Ileum (tissue), 1 donor: ENCODE data around the gene SOAT2.

- PRO-cap, result no peak
These were observed 5.8 kb upstream of the TNS2 start for GRCh38 chr12:53043824-53044725.

GRCh38 chr12:53053444-53053954 is 3.6 kb downstream of the TNS2 start:
- PRO-cap, result no peak

GRCh38 chr12:53055522-53056086 is 5.7 kb downstream of the TNS2 start:
- PRO-cap, result no peak

DNA sequence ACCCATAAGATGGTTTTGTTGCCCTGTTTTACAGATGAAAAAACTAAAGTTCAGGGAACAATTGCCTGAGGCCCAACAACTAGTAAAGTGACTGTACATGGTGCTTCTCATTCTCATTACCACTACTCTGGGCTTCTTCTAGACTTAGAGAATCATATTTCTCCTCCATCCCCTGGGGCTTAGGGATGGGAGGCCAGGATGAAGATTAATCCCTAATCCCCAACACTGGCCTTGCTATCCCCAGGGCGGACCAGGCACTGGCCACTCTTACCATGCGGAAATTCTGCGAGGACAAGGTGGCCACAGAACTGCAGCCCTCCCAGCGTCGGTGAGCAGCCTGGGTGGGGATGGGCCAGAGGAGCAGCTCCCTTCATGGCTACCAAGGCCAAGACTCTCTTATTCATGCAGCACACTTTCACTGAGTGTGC is 6.9 kb downstream of the TNS2 start:
- PRO-cap, result no peak

DNA sequence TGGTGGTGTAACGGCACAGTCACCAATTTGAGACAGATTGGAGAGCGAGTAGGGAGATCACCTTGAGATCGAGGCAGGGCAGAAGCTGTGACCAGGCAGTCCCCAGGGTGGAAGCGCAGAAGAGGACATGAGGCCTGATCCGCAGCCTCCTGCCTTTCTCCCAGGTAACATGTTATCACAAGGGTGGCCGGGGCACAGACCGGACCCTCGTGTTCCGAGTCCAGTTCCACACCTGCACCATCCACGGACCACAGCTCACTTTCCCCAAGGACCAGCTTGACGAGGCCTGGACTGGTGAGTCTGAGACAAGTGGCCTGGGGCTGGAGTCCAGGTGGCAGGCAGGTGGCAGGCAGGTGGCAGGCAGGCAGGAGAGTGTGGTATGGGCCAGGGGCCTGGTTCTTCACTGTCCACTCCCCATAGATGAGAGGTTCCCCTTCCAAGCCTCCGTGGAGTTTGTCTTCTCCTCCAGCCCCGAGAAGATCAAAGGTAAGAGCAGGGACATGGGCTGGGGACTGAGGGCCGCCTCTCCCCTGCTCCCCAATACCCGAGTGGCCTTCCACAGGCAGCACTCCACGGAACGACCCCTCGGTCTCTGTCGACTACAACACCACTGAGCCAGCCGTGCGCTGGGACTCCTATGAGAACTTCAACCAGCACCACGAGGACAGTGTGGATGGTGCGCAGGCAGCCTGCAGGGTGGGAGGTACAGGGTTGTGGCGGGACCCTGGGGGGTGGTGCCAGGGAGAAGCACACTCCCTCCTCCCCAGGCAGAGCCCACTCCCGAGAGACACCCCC is 8.5 kb downstream of the TNS2 start:
- PRO-cap, result no peak

- PRO-cap, result no peak
These were observed 14.1 kb downstream of the TNS2 start for GRCh38 chr12:53063628-53064759.

DNA sequence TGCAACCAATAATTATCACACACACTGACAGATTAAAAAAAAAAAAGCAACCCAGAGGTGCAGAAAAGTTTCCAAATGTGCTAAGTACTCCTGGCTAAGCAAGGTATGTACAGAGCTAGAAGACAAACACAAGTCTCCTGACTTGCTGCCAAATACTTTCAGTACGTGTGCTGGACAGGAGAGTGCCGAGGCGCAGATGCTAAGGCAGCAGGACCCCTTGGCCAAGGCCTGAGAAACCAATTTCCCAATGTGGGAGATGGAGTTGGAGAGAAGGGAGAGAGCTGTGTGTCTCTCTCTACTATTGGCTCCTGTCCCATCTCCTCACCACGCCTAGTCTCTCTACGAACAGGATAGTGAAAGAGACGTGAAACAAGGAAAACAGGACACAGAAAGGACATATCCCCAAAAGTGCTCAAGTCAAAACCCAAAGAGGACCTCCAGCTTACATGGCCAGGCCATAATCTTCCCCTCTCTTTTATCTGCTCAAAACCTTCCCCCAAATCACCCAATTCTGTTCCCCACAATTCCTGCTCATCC is 5.3 kb downstream of the SPRYD3 start:
- PRO-cap, result no peak

DNA sequence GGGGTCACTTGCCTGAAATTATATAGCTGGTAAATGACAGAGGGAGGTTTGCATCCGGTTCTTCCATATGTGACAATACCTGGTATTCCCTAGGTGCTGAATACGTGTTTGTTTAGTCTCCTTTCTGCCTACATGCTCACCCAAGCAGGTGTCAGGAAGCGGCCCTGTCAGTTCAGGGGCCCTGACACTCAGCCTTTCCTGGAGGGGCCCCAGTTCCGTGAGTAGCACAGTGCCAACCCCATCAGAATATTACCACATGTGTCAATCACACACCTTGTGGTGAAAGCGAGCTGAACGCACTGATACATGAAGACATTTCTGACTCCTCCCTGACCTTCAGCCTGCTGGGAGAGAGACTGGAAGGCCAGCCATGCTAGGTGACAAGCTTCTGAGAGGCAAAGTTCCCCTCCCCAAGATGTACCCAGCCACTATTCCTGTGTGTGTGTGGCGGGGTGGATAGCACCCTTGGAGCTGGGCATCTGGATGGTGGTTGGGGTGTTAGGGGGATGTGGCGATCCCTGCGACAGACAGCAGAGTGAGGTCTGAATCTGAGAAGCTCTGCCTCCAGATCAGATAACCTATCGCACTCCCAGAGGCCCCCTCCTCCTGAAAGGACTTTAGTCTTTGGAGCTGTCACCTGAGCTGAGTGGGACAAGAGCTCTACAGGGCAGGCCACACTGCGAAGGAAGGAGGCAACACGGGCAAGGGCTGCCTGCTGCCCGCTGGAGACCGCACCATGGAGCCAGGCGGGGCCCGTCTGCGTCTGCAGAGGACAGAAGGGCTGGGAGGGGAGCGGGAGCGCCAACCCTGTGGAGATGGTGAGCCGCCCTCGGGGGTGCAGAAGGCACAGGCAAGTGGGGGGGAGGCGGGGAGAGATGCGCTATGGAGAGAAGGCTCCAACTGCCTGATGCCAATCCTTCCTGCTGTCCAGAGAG is at the start of gene SOAT2:
TSS of gene SOAT2 (plus strand) at position 645 of the 935 bp plus-strand sequence.
- PRO-cap, result bidirectional peak, plus-strand start at position 349 of the sequence, minus-strand start at position 281 of the sequence; bidirectional peak, plus-strand start at position 677 of the sequence, minus-strand start at position 560 of the sequence

GRCh38 chr12:53191505-53192136 is 10.9 kb upstream of the CSAD start:
- PRO-cap, result no peak

DNA sequence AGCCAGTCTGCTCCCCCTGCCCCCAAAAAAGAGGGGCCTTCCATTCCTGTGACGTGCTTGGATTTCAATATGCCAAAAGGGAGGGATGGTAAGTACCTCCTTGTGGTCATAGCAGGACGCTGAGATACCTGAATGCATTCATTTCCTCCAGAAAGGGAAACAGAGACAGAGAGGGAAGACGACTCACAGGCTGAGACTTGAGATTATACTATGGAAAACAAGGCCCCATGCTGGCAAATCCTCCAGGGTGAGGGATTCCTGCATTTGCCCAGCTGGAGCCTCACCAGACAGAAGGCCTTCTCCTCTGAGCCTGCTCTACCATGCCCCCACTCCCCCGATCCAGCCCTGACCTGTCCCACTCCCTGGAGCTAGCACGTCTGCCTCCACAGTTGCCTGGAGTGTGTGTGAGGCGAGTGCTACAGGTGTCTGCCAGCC is 3.9 kb upstream of the RARG start:
- PRO-cap, result no peak

DNA sequence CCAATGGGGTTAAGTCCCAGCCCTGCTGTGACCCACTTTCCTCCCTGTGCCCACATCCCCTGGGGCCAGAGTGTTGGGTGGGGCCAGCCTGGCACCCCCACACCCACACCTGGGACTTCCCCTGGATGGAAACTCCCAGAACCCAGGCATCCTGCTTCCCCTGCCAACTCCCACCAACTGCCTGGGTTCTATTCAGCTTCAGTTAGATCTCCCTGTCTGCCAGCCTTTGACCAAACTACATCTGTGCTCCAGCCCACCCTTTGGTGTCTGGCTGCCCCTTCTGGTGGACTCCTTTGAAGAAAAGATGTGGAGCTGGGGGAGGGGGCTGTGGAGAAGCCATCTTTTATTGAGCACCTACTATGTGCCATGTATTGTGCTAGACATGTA is 4.6 kb upstream of the RARG start:
- PRO-cap, result no peak

GRCh38 chr12:53267575-53267954 is 534 bp upstream of the ESPL1 start:
- PRO-cap, result no peak

DNA sequence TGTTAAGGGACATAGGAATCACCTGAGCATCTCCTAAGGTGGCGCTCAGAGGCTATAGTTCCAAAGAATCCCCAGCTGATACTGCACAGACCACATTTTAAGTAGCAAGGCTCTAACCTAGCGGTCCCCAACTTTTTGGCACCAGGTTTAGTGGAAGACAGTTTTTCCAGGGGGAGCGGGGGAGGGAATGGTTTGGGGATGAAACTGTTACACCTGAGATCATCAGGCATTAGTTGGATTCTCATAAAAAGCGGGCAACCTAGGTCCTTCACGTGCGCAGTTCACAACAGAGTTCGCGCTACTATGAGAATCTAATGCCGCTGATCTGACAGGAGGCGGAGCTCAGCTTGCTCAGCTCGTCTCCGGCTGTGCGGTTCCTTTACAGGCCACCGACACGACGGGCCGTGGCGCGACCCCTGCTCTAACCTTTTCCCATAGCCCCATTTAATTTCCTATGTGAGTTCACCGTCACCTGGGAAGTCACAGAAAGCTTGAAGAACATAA is 2.6 kb upstream of the AAAS start:
- PRO-cap, result no peak

DNA sequence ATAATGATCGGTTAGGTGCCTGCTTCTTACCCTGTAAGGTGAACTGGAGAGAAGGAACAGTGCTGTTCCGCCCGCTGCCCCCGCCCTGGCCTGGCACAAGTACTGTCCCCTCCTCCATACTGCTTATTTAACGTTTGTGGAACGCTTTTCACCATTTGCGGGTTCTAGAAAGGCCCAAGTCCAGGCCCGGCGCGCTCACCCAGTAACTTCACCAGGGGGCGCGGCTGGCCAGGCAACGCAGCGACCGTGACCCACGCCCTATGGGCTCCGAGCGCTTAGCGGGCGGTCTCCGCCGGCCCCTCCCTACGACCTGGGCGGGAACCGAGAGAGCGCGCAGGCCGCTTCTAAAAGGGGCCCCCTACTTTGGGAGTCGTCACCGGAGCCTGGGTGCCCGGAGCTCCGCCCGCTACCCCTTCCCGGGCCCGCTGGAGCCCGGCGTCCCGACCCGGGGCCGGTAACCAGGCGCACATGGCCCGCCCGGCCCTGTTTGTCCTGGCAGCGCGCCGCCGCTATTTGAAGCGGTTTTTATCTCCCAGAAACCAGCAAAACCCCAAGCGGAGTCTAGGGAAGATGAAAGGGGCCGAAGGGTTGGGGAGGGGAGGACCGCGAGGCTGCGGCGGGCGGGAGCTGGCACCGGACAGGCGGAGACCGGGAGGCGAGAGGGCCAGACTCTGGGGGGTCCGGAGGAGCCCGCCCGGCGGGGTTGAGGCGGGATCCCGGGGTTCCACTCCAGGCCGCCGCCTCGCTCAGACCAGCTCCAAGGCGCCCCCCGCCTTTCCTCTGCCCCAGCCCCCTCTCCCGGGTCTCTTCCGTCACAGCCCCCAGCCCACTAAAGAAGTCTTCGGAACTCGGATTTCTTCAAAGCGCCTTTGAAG is 3.5 kb upstream of the AAAS start:
- PRO-cap, result bidirectional peak, plus-strand start at position 306 of the sequence, minus-strand start at position 210 of the sequence

- PRO-cap, result no peak
These were observed 9.0 kb upstream of the AMHR2 start for GRCh38 chr12:53414378-53415312.

DNA sequence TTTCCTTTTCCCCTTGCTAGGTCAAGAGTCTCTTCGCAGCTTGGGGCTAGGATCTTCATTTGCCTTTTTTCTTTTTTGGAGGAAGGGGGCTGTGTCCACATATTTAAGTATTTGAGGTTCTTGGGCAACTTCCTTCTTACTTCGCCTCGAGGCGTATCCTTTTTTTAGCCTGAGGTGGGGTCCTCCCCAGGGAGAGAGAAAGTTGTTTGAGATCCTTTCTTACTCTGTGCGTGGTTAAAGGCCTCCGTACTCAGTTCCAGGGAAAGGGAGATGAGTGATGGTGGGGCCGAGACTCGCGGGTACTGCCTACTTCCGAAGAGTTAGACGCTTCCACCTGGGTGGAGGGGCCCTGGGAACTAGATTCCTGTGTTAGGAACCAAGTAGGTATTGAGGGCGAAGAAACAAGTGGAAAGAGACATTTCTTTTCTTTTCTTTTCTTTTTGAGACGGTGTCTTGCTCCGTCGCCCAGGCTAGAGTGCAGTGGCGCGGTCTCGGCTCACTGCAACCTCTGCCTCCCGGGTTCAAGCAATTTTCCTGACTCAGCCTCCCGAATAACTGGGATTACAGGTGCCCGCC is 375 bp downstream of the PRR13 start:
- PRO-cap, result no peak

DNA sequence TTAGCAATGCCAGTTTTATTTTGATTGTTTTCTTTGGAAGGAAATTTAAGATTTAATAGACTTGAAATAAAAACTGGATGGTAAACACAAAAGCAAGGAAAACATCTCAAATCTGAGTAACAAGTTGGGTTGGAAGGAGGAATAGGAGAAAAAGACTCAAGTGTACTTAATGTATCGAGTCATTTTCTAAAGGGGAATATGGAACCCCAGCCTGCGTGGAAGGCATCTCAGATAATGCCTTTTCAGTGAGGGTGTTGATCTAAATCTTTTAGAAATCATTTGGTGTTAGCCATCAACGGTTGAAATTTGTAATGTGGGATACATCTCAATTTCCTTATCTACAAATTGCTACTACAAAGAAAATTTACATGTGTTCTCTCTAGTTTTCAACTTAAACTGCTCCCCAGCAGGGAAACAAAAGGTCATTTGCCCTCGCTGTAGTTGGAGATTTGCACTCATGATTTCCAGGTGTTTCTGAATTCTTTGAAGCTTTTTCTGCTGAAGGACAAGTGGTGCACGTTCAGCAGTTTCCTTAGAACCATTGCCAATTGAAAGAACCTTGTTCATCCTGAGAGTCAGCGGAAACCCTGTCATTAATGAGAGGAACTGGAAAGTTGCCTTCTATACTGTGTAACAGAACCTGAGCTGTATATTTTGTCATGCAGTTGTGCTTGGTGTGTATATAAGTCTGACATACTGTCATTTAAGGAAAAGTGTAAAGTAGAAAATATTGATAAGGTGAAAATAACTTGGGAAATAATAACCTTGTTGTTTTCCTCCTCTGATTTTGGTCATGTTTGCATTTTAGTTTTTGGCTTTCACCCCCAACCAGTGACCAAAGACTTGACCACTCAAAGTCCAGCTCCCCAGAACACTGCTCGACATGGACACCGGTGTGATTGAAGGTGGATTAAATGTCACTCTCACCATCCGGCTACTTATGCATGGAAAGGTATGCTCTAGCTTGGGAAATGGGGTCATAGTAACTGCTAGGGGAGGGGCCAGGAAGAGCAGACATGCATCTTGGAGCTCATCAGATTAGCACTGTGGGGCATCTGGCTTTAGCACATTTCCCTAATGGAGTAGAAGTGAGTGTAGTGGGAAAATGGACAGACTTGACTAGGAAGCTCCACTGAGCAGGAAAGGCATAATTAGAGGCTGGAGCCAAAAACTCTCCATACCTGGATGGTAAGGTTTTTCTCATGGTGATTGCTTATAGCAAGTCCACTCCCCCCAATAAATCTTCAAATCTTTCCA is 2.4 kb downstream of the PCBP2 start:
- PRO-cap, result no peak

DNA sequence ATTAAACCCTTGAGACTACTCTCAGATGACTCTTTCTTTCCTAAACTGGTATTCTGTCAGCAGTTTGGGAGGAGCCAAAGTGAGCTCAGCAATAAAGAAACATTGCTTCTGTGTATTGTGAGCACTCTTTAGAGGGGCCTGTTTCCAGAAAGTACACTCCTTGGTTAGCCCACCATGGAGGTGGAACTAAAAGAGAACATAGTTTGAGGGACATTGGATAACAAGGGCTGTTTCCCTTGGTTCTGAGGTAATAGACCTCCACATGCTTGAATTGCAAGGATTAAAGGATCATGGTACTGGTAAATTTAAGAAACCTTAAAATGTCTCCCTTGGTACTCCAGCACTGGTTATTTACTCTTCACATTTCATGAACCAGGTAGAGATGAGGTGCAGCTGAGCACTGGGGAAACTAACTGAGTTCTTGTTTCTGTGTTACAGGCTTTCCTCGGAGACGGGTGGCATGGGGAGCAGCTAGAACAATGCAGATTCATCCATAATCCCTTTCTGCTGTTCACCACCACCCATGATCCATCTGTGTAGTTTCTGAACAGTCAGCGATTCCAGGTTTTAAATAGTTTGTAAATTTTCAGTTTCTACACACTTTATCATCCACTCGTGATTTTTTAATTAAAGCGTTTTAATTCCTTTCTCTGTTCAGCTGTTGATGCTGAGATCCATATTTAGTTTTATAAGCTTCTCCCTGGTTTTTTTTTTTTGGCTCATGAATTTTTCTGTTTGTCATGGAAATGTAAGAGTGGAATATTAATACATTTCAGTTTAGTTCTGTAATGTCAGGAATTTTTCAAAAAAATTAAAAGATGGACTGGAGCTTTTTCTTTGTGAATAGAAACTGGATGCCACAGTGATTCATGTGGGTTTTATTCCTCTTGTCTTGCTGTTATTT is 20.0 kb downstream of the MAP3K12 start:
- PRO-cap, result no peak

DNA sequence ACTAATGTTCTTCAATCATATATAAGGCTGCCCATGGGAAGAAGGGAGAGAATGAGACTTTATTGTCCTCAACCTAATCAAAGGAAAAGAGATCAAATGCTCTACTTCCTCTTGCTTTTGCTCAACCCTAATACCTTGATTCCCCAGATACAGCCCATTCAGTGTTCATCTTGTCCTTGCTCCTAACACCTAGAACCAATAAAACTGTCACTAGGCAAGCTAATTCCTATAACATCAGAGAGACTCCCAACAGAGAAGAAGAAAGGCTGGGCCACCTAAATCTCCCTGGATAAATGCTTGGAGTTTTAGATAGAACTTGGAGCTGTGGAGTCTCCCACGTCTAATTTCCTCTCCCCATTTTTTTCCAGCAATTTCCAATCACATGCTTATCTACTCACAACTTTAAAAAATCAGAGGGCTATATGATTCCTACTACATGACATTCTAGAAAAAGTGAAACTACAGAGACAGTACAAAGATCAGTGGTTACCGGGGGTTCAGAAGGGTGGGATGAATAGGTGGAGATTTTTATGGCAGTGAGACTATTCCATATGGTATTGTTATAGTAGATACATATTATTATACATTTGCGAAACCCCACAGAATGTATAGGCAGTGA is 35.7 kb downstream of the ATF7 start:
- PRO-cap, result no peak

DNA sequence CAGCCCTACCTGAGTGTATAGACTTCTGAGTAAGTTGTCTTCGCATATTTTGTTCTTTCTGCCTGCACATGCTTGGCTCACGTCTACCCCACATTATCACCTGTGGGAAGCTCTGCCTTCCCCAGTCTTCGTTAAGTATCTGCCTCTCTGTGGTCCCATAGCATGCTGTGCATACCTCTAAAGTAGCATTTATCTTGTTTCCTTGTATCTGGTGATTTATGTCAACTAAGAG is 19.4 kb downstream of the CALCOCO1 start:
- PRO-cap, result no peak